NCI-H460 (cell line): ENCODE results near the gene TMEM271.

GRCh38 chr4:575770-576885, at the start of gene TMEM271:
Gene TMEM271 (minus strand): TSS chr4:576295.
RAMPAGE:
- cytosol, long total RNA: no peak
- long total RNA: no peak
- nucleus, long total RNA: no peak

GRCh38 chr4:674794-675579, 645 bp downstream of the MYL5 start:
RAMPAGE:
- cytosol, long total RNA: no peak
- long total RNA: no peak
- nucleus, long total RNA: no peak

RAMPAGE:
- cytosol, long total RNA: no peak
- long total RNA: no peak
- nucleus, long total RNA: no peak
Measured at GRCh38 chr4:687044-687651, 1.8 kb downstream of the SLC49A3 start.

RAMPAGE:
- cytosol, long total RNA: no peak
- long total RNA: no peak
- nucleus, long total RNA: no peak
Measured at GRCh38 chr4:749841-750701, 44.4 kb downstream of the PCGF3 start.

DNA sequence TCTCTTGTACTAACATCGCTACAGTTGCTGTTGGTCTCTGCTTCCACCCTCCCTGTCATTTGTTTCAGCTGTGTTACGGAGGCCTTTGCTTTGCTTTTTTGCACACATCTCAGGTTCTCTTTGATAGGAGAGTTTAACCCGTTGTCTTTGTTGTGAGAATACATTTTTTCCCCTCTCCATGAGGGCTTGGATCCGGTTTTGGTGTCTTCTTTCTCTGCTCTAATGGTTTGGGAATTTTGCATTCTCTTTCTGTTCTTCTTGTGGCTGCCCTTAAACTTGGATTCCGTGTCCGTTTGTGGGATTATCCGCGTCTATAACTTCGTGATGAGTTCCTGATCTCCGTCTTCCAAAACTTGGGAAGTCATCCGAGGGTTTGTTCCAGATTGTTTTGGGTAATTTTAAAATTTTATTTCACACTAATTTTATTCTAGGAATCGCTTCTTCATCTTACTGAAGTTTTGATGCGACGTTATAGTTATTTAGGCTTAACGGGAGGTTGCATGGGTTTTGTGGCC, 45.3 kb downstream of the PCGF3 start:
RAMPAGE:
- cytosol, long total RNA: no peak
- long total RNA: no peak
- nucleus, long total RNA: no peak

RAMPAGE:
- cytosol, long total RNA: no peak
- long total RNA: no peak
- nucleus, long total RNA: no peak
Measured at GRCh38 chr4:768829-769713, 56.9 kb downstream of the CPLX1 start.

GRCh38 chr4:957375-958271, 15.7 kb downstream of the DGKQ start:
RAMPAGE:
- cytosol, long total RNA: no peak
- long total RNA: no peak
- nucleus, long total RNA: no peak

RAMPAGE:
- cytosol, long total RNA: no peak
- long total RNA: no peak
- nucleus, long total RNA: no peak
Measured at GRCh38 chr4:958272-958810, 15.0 kb downstream of the DGKQ start.

DNA sequence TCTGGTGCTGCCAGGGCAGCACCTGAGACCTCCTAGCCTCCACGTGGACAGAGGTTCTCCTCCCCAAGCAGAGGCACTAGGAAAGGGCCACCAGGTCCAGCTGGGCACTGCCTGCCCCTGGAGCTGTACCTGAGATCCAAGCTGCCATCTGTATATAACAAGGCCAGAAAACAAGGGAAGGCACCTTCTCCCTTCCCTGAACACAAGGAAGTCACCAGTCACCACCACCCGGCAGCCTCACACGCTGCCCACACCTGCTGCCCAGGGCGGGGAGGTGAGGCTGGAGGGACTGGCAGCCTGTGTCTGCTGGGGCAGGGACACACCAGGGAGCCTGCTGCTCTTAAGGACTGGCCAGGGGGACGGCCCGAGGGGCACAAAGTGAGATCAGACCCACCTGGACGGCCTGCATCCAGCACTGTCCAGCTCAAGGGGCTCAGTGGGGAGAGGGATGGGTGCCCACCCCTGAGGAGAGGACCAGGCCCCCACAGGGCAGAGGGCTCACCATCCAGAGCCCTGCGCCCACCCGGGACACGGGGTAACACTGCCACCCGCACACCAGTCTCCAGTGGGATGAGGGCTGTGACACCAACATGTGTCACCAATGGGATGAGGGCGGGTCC, 13.4 kb downstream of the DGKQ start:
RAMPAGE:
- cytosol, long total RNA: no peak
- long total RNA: no peak
- nucleus, long total RNA: no peak

GRCh38 chr4:970079-971302, 2.9 kb downstream of the DGKQ start:
RAMPAGE:
- cytosol, long total RNA: no peak
- long total RNA: no peak
- nucleus, long total RNA: no peak

GRCh38 chr4:996058-996394, 2.8 kb upstream of the SLC26A1 start:
RAMPAGE:
- cytosol, long total RNA: no peak
- long total RNA: no peak
- nucleus, long total RNA: no peak

DNA sequence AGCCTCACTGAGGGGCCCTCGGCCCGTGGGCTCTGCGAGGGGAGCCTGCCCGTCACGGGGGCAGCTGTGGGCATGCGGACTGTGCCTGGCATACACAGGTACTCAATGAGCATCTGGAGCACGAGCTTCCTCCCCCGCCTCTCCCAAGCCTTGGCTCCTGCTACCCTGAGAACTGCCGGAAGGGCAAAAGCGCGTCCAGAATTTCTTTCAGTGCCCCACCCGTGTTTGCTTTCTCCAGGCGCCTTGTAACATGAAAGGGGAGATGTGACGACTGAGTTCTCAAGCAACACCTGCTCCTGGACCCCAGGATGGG, 47.3 kb downstream of the FGFRL1 start:
RAMPAGE:
- cytosol, long total RNA: no peak
- long total RNA: no peak
- nucleus, long total RNA: no peak

GRCh38 chr4:1176968-1178050, 4.9 kb upstream of the SPON2 start:
RAMPAGE:
- cytosol, long total RNA: no peak
- long total RNA: no peak
- nucleus, long total RNA: no peak

DNA sequence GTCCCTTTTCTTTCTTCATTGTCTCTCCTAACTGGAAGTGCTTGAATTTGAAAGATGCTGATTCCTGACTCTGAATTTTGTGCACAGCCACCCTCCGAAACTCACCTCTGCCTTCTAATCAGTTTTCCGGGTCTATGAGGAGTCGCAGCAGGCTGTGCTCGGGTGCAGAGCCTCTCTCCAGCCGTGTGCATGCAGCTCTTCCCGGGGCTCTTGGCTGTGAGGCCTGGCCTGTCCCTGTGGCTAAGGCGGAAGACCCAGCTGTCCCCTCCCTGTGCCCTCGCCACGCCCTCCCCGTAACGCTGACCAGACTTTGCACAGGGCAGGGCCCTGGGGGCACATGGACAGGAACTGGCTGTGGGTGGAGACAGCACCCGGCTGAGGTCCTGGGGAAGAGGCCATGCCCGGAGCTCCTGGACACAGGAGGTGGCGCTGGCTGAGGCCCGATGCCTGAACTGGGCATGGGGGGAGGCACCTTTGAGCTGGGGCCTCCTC, 32.5 kb upstream of the SPON2 start:
RAMPAGE:
- cytosol, long total RNA: no peak
- long total RNA: no peak
- nucleus, long total RNA: no peak

RAMPAGE:
- cytosol, long total RNA: no peak
- long total RNA: no peak
- nucleus, long total RNA: no peak
Measured at GRCh38 chr4:1216856-1217704, 31.9 kb downstream of the CTBP1 start.

RAMPAGE:
- cytosol, long total RNA: no peak
- long total RNA: no peak
- nucleus, long total RNA: no peak
Measured at GRCh38 chr4:1235164-1236257, 13.4 kb downstream of the CTBP1 start.

RAMPAGE:
- cytosol, long total RNA: no peak
- long total RNA: no peak
- nucleus, long total RNA: no peak
Measured at GRCh38 chr4:1241719-1242318, 7.1 kb downstream of the CTBP1 start.

GRCh38 chr4:1249562-1250567, 935 bp upstream of the CTBP1 start:
RAMPAGE:
- cytosol, long total RNA: no peak
- long total RNA: no peak
- nucleus, long total RNA: no peak

DNA sequence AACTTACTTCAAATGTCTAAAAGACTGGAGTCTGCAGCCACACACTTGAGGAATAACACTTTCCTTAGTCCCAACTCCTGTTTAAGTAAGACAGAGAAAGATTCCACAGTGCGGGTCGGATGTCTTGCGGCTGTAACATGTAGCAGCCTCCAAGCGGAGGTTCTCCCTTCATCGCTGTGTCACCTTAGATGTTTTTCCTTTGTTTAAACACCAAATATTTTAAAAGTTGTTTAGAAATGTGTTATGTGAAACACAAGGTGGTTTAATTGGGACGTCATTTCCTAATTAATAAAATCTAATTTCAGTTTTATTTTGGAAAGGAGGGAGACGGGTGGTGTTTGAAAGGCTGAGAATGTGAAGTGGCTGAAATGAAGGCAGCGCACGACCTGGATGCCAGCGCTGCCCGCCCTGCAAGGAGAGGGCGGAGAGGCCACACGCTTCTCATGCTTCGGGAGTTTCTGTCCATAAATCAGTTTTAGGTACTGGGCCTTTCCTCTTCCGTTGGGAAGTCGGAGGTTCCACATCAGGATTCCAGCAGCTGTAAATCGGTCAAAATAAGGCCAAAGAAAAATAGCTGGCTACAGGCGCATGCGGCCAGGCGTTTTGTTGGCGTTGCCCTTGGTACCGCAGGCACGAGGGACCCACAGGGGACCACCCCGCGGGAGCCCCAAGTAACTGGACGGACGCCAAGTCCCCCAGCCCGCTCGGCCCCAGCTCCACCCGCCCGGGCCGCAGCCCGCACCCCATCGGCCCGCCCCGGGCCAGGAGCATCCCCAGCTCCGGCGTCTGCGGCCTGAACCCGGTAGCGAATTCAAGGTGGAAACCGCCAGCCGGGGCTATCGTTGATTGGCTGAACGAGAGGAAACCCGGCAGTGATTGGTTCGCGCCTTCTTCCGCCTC, 563 bp upstream of the MAEA start:
RAMPAGE:
- cytosol, long total RNA: no peak
- long total RNA: no peak
- nucleus, long total RNA: no peak

DNA sequence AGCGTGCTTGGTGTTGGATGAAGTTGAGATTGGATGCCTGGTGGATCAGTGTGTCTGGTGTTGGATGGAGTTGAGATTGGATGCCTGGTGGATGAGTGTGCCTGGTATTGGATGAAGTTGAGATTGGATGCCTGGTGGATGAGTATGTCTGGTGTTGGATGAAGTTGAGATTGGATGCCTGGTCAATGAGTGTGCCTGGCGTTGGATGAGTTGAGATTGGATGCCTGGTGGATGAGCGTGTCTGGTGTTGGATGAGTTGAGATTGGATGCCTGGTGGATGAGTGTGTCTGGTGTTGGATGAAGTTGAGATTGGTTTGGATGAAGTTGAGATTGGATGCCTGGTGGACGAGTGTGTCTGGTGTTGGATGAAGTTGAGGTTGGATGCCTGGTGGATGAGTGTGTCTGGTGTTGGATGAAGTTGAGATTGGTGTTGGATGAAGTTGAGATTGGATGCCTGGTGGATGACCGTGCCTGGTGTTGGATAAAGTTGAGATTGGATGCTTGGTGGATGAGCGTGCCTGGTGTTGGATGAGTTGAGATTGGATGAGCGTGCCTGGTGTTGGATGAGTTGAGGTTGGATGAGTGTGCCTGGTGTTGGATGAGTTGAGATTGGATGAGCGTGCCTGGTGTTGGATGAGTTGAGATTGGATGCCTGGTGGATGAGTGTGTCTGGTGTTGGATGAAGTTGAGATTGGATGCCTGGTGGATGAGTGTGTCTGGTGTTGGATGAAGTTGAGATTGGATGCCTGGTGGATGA, 22.8 kb upstream of the UVSSA start:
RAMPAGE:
- cytosol, long total RNA: no peak
- long total RNA: no peak
- nucleus, long total RNA: no peak